GM19239 (cell line): ENCODE measurements around the gene TNFAIP3.

- RRBS = no CpG with 5 or more reads among the region's 2 CpGs
Measured at GRCh38 chr6:137863296-137863703, 3.8 kb upstream of the TNFAIP3 start.

- RRBS = 2% methylated on average over 38 of the region's 82 CpGs
Measured at GRCh38 chr6:137867080-137867934, at the start of gene TNFAIP3. Gene TNFAIP3 (plus strand): TSS chr6:137867259.

GRCh38 chr6:137872525-137873089, 5.5 kb downstream of the TNFAIP3 start:
- RRBS = no CpG with 5 or more reads among the region's 2 CpGs

DNA sequence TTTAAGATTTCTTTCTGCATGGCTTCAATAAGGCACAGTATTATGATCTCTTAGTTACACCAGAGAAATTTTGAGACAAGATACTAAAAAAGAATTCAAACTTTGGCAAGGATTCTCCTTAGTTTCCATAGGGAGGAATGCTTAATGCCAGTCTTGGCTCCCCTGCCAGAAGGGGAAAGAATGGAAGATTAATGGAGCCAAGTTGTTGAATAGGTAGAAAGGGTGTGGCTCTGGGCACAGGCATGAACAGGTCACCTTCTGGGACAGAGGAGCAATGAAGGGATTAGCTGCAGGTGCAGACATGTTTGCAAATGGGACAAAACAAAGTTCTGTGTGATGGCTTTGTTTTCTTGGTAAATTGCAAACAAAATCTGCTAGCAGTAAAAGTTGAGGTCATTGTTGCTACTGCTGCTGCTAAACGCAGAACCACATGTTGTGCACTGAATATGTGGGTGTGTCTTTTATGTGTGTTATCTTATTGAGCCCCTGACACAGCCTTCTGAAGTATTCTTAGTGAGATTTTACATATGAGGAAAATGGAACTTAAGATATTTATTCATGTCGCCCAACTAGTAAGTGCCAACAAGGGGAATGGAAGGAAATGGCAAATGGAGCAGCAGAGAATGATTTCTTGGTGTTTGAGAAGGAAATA, 93.2 kb downstream of the PERP start:
- RRBS = no CpG with 5 or more reads among the region's 2 CpGs

DNA sequence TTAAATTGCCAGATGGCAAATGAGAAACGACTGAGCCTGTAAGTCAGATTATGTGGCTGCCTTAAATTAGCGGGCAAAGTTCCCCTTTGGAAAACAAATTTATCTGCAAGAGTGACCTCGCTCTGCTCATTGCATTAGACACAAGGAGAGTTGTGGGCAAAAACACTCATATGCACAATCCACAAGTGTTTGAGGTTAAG, 1.5 kb upstream of the NHSL1 start:
- RRBS = no CpG with 5 or more reads among the region's 3 CpGs

- RRBS = no CpG with 5 or more reads among the region's 6 CpGs
Measured at GRCh38 chr6:138503964-138504626, 4.8 kb upstream of the NHSL1 start.

GRCh38 chr6:138718942-138719590, 54.5 kb upstream of the CCDC28A start:
- RRBS = no CpG with 5 or more reads among the region's 2 CpGs

- RRBS = no CpG with 5 or more reads among the region's 2 CpGs
Measured at GRCh38 chr6:138914894-138915386, 73.1 kb downstream of the REPS1 start.

DNA sequence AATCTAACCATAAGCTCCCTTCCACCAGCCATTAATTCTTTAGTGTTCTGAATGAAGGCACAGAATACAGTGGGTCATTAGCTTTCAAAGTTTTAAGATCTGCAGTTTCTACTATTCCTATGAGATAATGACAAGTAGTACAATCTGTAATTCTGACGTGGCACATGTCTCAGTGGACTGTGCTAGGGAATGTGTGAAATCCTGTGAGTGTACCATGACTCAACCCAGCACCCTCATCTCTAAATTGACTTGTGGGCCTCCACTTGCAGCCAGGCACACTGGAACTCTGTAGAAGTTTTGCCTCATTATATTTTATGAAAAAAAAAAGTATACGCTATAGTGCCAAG, 16.9 kb downstream of the REPS1 start:
- RRBS = no CpG with 5 or more reads among the region's 2 CpGs

- RRBS = no CpG with 5 or more reads among the region's 4 CpGs
Measured at GRCh38 chr6:139125012-139125383, 9.9 kb upstream of the HECA start.

DNA sequence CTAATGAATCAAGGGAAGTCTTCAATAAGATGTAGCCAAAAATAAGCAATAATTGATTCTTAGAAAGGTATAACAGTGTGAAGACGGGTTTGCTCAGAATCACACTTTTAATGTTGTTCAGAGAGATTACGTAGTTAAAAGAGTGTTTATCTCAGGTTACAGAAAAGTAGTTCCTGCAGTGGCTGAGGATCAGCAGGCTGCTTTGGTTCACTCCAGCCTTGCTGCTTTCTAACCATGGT, 41.0 kb downstream of the HECA start:
- RRBS = no CpG with 5 or more reads among the region's 2 CpGs

DNA sequence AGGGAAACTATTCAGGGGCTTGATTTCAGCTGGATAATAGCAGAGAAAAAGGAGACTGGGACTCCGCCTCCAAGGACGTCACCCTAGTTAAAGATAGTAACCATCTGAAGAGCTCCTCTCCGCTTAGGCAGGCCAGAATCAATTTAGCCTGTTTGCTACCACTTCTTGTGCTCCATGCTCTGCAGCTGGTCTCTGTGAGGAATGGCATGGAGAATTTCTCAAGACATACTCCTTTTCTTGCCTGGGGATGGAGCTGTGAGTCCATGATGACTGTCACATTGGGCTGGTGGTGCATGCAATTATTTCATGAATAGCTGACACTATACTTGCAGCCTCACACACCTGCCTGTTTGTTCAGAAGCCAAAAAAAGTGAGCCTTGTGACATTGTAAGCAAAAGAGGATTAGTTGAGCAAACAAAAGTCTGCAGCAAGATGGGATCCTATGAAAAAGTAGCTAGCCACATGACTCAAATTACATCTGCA, 61.4 kb downstream of the TXLNB start:
- RRBS = no CpG with 5 or more reads among the region's 3 CpGs

GRCh38 chr6:139349299-139349859, 25.1 kb downstream of the CITED2 start:
- RRBS = no CpG with 5 or more reads among the region's 5 CpGs

- RRBS = no CpG with 5 or more reads among the region's 3 CpGs
Measured at GRCh38 chr6:139376351-139376512, 1.8 kb upstream of the CITED2 start.

DNA sequence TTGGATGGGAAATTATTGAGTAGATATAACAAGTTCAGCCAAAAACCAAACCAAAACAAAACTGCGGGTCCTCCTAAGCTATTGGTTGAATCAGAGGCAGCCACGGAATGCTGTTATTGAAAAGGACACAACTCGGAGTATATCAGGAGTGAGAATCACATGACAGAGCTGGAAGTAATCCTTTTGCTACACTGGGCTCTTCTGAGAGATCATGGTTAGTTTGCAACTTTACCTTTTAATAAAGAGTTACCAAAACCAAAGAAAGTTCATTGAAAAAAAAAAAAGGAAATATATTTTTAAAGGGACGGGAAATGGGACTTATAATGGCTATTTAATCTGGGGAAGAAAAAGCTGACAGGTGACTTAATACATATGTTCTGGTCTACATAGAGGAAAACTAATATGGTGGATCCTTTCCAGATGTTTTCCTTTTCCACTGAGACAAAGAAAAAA, 6.9 kb upstream of the CITED2 start:
- RRBS = no CpG with 5 or more reads among the region's 4 CpGs

- RRBS = no CpG with 5 or more reads among the region's 1 CpG
Measured at GRCh38 chr6:139474839-139475047, 100.3 kb upstream of the CITED2 start.

DNA sequence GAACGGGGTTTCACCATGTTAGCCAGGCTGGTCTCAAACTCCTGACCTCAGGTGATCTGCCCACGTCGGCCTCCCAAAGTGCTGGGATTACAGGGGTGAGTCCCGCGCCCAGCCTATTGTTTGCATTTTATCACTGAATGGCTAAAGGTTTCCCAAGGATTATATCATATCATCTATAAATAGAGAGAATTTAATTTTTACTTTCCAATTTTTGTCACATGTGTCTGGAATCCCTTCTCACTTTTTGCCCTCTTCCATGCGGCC, 130.9 kb upstream of the CITED2 start:
- RRBS = no CpG with 5 or more reads among the region's 6 CpGs

GRCh38 chr6:139597559-139598317, 223.3 kb upstream of the CITED2 start:
- RRBS = no CpG with 5 or more reads among the region's 6 CpGs

- RRBS = no CpG with 5 or more reads among the region's 7 CpGs
Measured at GRCh38 chr6:139882073-139882645, 507.7 kb upstream of the CITED2 start.

DNA sequence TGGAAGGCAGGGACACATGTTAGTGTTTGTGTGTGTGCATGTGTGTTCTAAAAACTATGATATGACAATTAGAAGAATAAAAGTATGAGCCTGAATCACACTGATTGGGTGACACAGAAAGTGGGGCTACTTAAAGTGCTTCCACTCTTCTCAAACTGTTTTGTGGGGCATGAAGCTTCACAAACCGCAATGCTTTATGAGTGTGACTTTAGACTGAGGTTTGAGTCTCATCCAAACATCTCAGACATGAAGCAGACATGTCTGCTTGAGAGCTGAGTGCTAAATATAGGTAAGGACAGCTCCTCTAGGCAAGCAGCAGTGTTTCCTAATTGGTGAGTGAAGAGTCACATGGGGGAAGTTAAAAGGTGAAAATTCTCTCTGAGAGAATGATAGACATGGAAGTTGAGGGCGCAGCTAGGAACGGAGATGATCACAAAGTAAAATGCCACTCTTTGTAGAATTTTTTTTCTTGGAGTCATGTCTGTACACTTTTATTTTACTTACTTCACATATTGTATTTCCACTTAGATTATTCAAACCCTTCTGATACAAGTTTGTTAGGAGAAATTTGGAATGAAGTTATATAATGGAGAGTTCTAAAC, 727.0 kb upstream of the CITED2 start:
- RRBS = no CpG with 5 or more reads among the region's 3 CpGs